BJ (cell line): ENCODE data around the gene ATG9B.

DNA sequence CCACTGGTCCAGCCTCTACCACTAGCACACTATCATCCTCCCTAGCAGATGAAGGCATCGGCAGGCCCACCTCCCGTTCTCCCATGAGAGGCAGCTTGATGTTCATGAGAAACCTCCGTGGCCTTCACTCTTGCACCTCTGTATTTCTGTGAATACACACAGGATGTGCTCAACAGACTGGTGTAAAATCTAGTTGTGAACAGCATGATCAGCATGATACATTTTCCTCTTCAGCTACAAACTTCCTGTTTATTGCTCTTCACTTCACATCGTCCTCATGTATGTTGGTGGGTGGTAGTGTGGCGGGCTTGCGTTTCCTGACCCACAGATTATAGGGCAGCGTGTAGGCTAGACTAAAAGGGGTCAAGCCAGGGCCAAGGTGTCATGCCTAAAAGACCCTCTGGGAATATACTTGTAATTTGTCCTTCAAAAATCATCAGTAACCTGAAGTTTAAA is 31.1 kb downstream of the GIMAP8 start:
- CAGE, long polyA plus RNA = no peak
- RRBS = no CpG with 5 or more reads among the region's 7 CpGs

GRCh38 chr7:150516446-150516900 is 1.8 kb downstream of the GIMAP7 start:
- CAGE, long polyA plus RNA = no peak
- RRBS = no CpG with 5 or more reads among the region's 1 CpG

DNA sequence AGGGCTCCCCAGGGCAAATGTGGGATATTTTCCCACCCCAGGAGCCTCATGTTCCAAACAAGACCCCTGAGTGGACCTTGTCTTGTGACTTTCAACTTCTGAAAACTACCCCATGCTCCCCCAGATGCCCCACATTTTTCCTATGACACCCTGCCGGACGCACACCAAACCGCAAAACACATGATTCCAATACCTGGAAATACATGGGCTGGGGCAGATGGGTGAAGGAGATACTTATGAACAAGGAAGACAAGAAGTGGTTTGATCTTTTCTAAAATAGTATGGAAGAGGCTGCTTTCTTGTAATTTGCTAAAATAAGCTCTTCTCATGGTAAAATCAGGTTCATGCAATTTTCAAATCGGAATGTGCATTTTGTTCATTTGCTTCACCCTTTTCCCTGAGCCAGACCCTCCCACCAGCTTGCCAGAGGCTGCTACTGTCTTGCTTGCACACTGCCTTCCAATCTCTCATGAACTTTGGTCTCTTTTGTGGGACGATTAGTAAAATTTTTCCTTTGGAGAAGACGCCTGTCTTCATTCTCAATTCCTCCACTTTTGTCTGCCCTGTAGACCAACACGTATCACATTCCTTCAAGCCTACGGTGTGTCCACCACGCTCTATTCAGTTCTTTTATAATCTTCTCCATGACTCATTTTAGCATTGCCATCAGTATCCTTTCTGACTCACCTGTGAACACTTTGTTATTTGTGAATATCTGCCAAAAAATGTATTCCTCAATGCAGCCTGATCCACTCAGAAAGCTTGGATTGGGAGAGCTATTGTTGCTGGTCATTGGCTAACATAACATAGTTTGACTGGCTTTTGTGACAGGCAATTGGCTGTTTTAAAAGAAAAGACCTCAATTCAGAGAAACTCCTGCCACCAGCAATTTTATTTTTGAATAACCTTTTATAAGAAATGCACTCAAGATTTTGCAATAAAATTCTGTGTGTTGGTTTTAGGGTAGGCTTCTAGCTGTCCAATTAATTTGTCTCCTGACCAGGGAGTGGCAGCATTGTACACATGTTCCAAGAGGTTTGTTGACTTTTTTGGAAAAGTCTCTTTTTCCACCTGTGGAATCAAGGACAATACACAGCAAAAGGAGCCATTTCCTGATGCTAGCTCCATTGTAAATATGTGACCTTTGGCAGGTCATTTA is 1.4 kb downstream of the GIMAP5 start:
- CAGE, long polyA plus RNA = no peak
- RRBS = no CpG with 5 or more reads among the region's 9 CpGs

- CAGE, long polyA plus RNA = no peak
- RRBS = no CpG with 5 or more reads among the region's 10 CpGs
Observed at GRCh38 chr7:150745086-150745981, 8.1 kb downstream of the GIMAP5 start.

GRCh38 chr7:150769806-150770393 is 30.3 kb downstream of the TMEM176B start:
- CAGE, long polyA plus RNA = no peak
- RRBS = no CpG with 5 or more reads among the region's 4 CpGs

GRCh38 chr7:150820021-150820457 is 19.5 kb downstream of the TMEM176A start:
- CAGE, long polyA plus RNA = no peak
- RRBS = no CpG with 5 or more reads among the region's 6 CpGs

DNA sequence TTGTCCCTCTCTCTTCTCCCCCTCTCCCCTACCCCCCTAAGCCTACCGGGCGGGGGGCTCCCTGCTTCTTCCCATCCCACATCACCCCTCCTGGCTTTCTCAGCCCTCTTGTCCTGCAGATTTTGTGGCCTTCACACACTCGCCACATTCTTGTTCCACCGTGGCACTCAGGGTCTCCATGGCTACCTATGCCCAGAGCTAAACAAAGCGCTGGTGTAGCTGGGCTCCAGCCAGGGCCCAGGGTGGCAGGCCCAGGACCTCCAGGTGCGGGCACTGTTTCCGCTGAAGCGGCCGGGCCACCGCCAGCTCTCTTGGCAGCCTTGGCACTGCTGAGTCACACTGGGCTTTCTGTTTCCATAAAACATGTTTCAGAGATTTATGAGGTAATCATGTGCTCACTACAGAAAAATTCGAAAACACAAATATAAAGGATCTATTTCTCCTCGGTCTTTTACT is 51.2 kb downstream of the AOC1 start:
- CAGE, long polyA plus RNA = no peak
- RRBS = 67% methylated on average over 1 of the region's 12 CpGs

DNA sequence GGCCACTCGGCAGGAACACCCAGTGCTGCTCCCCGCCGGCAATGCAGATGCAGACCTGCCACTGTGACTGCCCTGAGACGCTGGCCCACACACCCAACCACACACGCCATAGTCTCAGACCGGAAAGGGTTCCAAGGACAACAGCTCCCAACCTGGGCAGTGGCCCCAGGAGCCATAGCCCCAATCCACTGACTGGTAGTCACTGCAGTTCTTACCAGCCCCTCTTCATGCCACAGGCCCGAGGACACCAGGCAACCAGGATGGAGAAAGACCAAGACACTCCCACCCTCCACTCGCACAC is 25.1 kb downstream of the KCNH2 start:
- CAGE, long polyA plus RNA = no peak
- RRBS = 74% methylated on average over 5 of the region's 8 CpGs

- CAGE, long polyA plus RNA = no peak
- RRBS = no CpG with 5 or more reads among the region's 13 CpGs
Observed at GRCh38 chr7:150954469-150955150, 23.5 kb downstream of the KCNH2 start.

GRCh38 chr7:151012797-151013311 is 11.4 kb downstream of the ATG9B start:
- CAGE, long polyA plus RNA = no peak
- RRBS = no CpG with 5 or more reads among the region's 19 CpGs

DNA sequence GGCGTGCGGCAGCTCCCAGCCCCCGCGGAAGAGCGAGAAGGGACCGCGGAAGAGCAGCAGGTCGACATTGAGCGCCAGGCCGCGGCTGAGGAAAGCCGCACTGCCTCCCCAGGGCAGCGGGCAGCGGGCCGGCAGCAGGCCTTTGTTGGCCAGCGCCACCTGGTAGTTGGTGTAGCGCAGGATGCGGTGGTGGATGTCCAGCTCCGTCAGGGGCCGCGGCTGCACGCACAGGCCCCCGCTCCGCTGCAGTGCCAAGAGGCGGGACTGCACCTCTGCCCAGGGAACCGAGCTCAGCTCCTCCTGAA is 5.3 kb downstream of the ATG9B start:
- CAGE, long polyA plus RNA = no peak
- RRBS = no CpG with 5 or more reads among the region's 26 CpGs

GRCh38 chr7:151024131-151024648 is at the start of gene ATG9B:
TSS of gene ATG9B (minus strand) at chr7:151024494.
- CAGE, long polyA plus RNA = no peak
- RRBS = 67% methylated on average over 3 of the region's 9 CpGs

GRCh38 chr7:151027669-151028368 is 431 bp upstream of the ABCB8 start:
- CAGE, long polyA plus RNA = no peak
- RRBS = no CpG with 5 or more reads among the region's 32 CpGs

DNA sequence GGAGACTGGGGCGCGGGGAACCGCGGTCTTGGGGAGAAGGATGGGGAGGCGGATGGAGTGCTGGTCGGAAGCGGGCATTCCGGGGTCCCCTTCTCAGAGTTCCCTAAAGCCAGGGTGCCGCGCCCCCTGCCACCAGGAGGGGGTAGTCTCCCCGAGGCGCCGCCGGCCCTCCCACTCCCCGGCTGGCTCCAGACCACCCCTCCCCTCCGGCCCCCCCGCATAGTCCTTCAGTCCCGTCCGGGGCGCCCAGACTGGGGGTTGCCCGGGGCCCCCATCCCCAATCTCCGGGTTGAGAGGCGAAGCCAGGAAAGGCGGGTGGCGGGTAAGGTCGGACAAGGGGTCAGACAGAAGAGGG is 468 bp downstream of the SLC4A2 start:
- CAGE, long polyA plus RNA = no peak
- RRBS = 1% methylated on average over 9 of the region's 26 CpGs

GRCh38 chr7:151060235-151060898 is 978 bp downstream of the SLC4A2 start:
- CAGE, long polyA plus RNA = no peak
- RRBS = 3% methylated on average over 1 of the region's 25 CpGs

DNA sequence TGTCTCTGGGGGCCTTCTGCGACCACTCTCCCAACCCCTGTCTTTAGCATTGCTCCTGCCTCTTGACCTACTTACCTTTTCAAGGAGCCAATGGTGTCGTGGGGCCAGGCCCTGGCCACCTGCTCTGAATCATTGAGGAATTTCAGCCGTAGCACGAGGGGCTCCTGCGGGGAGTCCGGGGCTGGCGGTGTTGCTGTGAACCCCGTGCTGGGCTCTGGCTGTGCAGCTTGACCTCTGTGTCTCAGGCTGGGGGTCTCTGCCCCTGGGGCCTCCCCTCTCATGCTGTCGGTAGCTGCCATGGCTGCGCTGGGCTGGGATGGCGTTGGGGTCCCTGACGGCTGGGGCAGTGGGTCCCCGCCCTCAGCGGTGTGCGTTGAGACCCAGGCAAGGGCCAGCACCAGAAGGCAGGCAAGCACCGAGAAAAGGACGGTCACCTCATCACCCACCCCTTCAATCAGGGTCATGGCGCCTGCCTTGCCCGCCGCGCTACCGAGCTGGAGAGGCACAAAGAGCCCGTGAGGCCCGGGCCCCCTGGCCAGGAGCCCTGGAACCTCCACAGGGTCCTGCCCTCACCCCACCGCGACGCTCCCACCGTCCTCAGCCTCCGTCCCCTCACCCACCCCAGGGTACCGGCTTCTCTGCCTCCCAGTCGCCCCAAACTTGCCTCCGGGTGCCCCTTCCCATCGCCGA is 1.0 kb downstream of the TMUB1 start:
- CAGE, long polyA plus RNA = no peak
- RRBS = 48% methylated on average over 3 of the region's 34 CpGs

DNA sequence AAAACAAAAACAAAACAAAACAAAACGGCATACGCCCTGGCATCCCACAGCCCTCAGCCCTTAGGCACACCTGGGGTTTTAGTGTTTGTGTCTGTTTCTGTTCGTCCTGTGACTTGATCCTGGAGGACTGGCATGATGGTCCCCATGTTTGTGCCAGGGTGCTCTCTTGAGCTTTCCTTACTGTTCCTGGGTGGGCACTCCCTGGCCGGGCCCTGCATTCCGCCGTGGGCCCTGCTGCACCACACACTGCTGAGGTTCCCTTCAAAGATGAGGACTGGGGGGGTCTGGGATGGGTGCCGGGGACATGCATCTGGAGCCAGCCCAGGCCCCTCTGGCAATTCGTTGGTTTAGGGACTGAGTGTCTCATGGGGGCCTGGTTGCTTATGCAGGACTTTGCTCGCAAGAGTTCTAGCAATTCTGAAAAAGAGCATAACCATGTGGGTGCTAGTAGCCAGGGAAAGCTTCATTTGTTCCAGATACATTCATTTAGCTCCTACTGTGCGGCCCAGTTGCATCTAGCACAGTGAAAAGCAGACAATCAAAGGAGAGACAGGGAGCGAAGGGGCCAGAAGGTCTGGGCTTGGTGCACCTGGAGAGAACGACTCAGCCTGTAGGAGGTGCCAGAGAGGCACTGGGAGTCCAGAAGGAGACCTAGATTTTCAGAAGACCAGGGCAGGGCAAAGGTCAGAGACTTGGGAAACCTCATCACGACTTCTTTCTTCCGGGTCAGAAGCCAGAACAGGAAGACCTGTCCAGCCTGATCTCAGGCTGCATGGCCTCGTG is 4.9 kb downstream of the AGAP3 start:
- CAGE, long polyA plus RNA = no peak
- RRBS = 69% methylated on average over 4 of the region's 15 CpGs

- CAGE, long polyA plus RNA = no peak
- RRBS = no CpG with 5 or more reads among the region's 14 CpGs
Observed at GRCh38 chr7:151111684-151112342, 25.5 kb downstream of the AGAP3 start.

- CAGE, long polyA plus RNA = no peak
- RRBS = 38% methylated on average over 2 of the region's 26 CpGs
Observed at GRCh38 chr7:151113260-151114273, 27.3 kb downstream of the AGAP3 start.

- CAGE, long polyA plus RNA = no peak
- RRBS = no CpG with 5 or more reads among the region's 9 CpGs
Observed at GRCh38 chr7:151135623-151136140, 31.8 kb downstream of the GBX1 start.